ENCODE measurements around a stretch of chr4.

GRCh38 chr4:118748822-118749328 is 63.7 kb downstream of the METTL14 start:
- RRBS, result no CpG with 5 or more reads among the region's 2 CpGs

- RRBS, result no CpG with 5 or more reads among the region's 2 CpGs
Observed at GRCh38 chr4:118896919-118897579, 8.4 kb downstream of the SYNPO2 start.

- RRBS, result no CpG with 5 or more reads among the region's 7 CpGs
Observed at GRCh38 chr4:118905355-118906073, 16.9 kb downstream of the SYNPO2 start.

- RRBS, result no CpG with 5 or more reads among the region's 3 CpGs
Observed at GRCh38 chr4:118964792-118965666, 76.4 kb downstream of the SYNPO2 start.

- RRBS, result no CpG with 5 or more reads among the region's 4 CpGs
Observed at GRCh38 chr4:118969417-118969768, 80.7 kb downstream of the SYNPO2 start.

- RRBS, result no CpG with 5 or more reads among the region's 4 CpGs
Observed at GRCh38 chr4:119011074-119011305, 122.3 kb downstream of the SYNPO2 start.

- RRBS, result no CpG with 5 or more reads among the region's 4 CpGs
Observed at GRCh38 chr4:119025841-119026502, 109.7 kb upstream of the MYOZ2 start.

DNA sequence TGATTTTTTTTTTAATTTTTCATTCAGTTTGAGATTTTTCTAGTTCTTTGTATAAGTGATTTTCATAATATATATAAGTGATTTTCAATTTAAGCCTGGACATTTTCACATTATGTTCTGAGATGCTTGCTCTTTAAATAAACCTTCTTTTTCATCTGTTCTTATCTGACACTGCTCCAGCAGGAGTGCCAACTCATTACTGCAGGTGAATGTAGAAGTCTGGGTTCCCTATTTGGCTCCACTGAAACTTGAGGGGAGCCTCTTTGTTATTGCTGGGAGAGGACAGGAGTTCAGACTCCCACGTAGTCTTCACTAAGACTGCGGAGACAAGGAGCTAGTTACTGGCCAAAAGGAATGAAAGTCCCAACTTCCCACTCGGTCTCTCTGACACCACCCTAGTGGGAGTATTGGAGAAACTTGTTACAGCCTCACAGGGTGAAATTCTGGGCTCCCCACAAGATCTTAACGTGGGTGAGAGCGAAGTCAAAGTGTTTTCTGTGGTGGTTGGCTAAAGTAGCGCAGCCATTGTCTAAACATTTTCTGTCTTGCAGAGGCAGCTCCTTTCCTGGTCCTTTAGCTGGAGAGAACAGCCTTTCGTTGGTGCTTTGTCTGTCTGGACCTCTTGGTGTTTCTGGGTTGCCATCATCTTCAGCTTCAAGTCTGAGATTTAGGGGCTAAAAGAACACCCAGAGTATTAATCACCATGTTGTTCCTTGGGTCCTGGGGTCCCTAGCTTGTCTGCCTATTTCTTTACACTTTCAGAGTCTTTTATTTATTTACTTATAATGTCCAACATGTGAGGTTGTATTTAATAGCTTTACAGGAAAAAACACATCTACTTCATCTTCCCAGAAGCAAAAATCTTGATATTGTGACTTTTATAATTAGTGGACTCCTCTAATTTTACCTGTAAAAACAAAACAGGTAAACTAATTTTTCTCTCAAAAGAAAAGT is 13.6 kb downstream of the MYOZ2 start:
- RRBS, result no CpG with 5 or more reads among the region's 7 CpGs

GRCh38 chr4:119184259-119184527 is 28.3 kb upstream of the USP53 start:
- RRBS, result no CpG with 5 or more reads among the region's 2 CpGs

GRCh38 chr4:119217507-119218061 is 5.1 kb downstream of the USP53 start:
- RRBS, result no CpG with 5 or more reads among the region's 2 CpGs

GRCh38 chr4:119271173-119272180 is 29.0 kb downstream of the C4orf3 start:
- RRBS, result no CpG with 5 or more reads among the region's 6 CpGs

DNA sequence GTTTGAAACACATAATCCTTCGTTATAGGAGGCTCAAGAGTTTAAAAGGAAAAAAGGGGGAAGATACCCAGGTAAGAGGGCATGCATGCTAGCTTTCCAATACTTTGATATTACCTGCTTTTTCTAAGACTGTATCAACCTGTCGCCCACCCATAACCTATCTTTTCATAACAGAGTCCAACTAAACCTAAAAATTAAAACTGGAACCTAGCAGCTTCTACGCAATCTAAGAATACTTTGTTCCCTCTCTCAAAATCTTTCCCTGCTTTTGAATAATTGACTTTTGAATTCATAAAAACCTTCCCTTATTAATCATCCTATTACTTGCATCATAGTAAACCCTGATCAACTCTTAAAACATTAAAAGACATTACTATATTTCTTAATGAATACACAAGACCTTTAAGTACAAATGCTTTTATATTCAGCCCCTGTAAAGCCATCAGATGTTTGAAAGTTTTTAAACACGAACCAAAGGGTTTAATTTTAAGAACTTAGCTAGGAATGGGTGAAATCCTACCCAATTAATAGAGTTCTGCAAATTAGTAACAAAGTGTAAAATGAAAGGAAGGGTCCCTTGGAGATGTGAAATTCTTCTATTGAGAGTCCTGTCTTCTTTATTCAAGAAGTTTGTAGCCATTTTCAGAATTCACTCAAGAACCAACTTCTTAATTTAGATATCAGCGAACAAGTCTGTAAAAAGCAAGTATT is 2.2 kb downstream of the C4orf3 start:
- RRBS, result no CpG with 5 or more reads among the region's 5 CpGs

- RRBS, result no CpG with 5 or more reads among the region's 3 CpGs
Observed at GRCh38 chr4:119322212-119322646, 291 bp upstream of the FABP2 start.

GRCh38 chr4:119524980-119525722 is 103.5 kb downstream of the PDE5A start:
- RRBS, result no CpG with 5 or more reads among the region's 5 CpGs

DNA sequence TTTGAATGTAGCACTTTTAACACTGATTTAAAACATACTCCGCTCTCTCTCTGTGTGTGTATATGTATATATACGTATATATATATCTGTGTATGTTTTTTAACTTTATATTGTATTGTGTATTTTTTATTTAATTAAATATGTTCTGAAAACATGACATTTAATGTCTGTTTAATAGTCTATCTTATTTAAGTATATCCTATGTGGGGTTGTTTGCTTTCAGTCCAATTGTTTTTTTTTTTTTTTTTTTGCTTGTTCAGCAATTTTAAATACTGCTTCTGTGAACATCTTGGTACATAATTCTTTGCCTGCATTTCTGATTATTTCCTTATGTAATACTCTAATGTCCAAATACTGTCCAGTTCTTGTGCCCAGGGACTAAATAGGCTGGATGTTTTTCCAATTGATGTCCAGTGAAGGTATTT is 45.1 kb upstream of the MAD2L1 start:
- RRBS, result no CpG with 5 or more reads among the region's 2 CpGs

DNA sequence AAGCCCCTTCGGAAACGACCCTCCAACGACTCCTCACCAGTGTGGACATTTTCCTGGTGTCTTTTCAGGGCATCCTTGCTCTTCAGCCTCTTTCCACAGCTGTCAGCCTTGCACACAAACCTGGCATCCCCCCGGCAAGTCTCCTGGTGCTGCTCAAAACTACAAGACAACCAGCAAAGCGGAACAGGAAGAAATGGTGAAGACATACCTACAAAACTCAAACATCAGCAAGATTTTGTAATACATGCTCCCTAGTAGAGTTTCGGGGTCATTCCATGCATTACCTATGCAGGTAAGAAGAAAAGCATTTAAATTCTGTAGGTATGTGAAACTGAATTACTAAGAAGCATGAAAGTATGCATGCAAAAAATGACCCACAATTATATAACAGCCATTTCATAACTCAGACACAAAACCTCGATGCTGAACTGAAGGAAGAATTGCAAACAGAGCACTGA is 106.1 kb downstream of the PRDM5 start:
- RRBS, result no CpG with 5 or more reads among the region's 7 CpGs

GRCh38 chr4:121182324-121182790 is 18.2 kb upstream of the TNIP3 start:
- RRBS, result no CpG with 5 or more reads among the region's 4 CpGs

Measured in CMK (cell line).